Myometrial cell (primary cell): ENCODE measurements around the gene POU2AF3.

- RAMPAGE, long total RNA = no peak
These were observed 33.5 kb downstream of the FDX1 start for GRCh38 chr11:110462925-110463986.

GRCh38 chr11:111298430-111299492, at the start of gene POU2AF3:
Gene POU2AF3, plus strand, starts transcription at chr11:111298546.
- RAMPAGE, long total RNA = no peak

GRCh38 chr11:111367357-111368027, 11.6 kb downstream of the POU2AF1 start:
- RAMPAGE, long total RNA = no peak

GRCh38 chr11:111416892-111417556, 37.9 kb upstream of the POU2AF1 start:
- RAMPAGE, long total RNA = no peak

- RAMPAGE, long total RNA = no peak
These were observed 27.9 kb upstream of the SIK2 start for GRCh38 chr11:111573912-111575118.

- RAMPAGE, long total RNA = no peak
These were observed 21.4 kb downstream of the SIK2 start for GRCh38 chr11:111623653-111624120.

- RAMPAGE, long total RNA = no peak
These were observed 23.0 kb downstream of the SIK2 start for GRCh38 chr11:111625166-111625768.

- RAMPAGE, long total RNA = no peak
These were observed 24.5 kb downstream of the SIK2 start for GRCh38 chr11:111626526-111627456.

DNA sequence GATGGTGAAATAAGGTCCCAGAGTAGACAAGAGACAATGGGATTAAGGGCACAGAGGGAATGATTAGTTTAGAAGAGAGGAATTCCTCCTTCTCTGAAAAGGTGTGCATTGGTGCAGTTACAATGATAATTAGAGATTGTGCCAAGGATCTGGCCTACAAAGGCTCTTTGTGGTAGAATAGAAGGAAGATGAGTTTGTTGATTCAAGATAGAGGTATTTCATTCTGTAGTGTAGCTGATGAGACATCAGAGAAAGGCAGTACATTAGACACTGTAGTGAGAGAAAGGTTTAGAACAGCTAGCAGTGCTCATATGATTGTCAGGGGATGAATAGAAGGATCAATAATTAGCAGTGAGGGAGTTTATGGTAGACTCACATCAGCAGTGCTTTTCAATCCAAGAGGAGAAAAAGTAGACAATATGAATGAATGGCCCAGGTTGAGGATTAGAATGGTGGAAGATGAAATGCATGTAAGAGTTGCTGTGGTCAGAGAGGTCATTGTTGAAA, 28.8 kb downstream of the SIK2 start:
- RAMPAGE, long total RNA = no peak

DNA sequence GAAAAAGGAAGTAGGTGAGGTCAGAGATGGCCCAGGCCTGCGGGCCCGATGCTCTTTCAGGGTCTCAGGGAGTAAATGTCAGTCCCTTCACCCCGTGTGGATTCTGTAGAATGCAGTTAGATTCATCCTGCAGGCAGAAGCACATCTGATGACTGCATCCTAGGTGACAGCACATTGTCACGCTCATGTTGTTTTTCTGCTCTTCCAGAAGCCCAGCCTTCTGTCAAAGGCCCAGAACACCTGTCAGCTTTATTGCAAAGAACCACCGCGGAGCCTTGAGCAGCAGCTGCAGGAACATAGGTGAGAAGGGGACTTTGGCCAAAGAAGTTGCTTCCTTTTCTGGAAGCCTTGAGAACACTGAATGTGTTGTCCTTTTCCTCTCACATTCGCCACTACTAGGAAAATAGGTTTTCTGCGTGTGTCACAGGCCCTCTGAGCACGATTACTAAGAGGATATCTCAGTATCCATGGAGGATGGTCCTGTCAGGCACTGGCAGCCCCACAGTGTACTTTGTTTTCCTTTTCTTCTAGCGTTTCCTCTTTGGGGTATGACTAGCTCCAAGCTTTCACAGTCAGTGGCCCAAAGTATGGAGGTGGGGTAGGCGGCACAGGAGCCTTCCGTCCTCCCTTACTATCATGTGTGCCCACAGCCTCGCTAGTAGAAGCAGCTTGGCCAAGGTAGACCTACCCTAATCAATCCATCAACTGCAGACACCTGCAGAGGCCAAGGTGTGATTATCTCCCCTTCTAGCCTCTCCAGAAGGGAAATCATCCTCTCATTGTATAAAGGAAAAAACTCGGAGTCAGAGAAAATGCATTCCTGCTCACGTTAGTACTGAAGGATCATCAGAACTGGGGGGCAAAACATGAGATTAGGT, 43.5 kb downstream of the PPP2R1B start:
- RAMPAGE, long total RNA = no peak

- RAMPAGE, long total RNA = no peak
These were observed 8.9 kb upstream of the PPP2R1B start for GRCh38 chr11:111774791-111775709.

DNA sequence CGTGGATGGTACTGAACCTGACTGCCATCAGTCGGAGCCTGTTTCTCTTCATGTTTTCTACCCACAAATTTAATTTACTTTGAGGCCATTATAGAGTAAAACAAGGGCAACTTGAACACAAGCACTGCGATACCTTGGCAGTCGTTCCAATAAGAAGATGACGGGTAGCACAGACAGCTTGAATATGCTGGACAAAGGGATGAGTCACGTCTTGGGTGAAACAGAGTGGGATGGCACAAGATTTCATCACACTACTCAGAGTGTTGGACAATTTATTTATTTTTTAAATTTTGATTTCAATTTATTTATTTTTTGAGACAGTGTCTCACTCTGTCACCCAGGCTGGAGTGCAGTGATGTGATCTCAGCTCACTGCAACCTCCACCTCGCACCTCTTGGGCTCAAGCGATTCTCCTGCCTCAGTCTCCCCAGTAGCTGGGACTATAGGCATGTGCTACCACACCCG, 5.7 kb downstream of the DIXDC1 start:
- RAMPAGE, long total RNA = no peak

DNA sequence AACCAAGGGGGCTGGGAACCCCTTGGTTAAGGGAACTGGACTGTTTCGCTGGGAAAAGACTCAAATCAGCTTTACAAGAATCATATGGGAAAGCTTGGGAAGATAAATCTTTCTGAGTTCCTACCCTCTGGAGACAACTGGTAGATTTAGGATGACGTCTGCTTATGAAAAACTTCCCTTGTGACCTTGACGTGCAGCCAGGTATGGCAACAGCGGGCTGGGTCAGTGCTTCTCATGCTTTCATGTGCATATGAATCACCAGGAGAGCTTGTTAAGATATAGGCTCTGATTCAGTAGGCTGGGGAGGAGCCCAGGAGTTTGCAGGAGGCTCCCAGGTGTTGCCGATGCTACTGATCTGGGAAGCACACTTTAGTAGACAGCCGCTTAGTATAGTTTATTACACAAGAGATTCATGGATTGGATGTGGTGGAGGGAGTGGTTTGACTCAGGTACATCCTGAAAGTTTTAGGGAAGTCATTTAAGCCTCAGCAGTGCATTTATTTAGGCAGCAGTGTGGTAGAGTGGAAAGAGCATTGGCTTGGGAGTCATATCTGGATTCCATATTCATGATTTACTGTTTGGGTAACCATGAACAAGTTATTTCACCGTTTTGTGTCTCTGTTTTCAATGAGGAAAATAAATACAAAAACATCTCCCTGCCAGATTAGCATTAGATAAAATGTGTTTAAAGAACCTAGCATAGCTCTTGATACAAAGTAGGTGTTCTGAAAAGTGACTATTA, 23.8 kb downstream of the DIXDC1 start:
- RAMPAGE, long total RNA = no peak

DNA sequence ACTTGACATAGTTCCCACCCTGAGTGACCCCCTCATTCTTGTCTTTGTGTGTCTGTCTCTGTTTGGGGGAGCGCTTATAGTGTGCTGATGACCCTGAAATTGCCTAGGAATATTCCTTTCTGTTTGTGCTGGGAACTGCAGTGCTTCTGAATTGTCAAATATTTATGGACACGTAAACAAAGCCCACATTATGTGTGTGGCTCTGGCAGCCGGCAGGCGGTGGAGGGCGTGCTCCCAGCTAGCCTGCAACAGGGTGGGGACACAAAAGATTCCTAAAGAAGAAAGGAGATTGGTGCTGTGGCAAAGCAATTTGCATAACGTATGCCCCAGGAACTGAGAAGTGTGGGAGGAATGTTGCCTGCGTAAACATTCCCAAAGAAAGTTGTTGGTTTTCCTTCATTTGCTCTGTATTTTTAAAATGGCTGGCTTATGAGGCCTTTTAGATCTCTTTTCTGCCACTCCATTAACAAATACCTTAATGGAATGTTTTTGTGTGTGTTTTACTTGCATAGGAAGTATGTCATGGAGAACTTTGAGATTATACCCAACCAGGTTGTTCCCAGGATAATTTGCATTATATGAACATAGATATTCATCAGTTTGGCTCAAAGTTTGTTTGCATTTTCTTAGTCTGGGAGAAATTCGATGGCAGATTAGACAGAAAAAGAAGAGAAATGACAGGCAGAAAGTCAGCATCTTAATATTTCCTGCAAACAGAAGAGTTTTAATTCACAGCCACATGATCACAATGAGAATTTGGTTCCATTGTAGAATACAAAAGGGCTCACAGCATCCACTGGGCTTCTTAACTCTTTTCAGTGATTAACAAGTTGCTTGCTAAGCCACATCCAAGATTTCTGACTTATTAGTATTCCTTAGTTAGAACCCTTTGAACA, 41.9 kb upstream of the DLAT start:
- RAMPAGE, long total RNA = no peak

GRCh38 chr11:111984893-111985568, 40.2 kb upstream of the DLAT start:
- RAMPAGE, long total RNA = no peak

DNA sequence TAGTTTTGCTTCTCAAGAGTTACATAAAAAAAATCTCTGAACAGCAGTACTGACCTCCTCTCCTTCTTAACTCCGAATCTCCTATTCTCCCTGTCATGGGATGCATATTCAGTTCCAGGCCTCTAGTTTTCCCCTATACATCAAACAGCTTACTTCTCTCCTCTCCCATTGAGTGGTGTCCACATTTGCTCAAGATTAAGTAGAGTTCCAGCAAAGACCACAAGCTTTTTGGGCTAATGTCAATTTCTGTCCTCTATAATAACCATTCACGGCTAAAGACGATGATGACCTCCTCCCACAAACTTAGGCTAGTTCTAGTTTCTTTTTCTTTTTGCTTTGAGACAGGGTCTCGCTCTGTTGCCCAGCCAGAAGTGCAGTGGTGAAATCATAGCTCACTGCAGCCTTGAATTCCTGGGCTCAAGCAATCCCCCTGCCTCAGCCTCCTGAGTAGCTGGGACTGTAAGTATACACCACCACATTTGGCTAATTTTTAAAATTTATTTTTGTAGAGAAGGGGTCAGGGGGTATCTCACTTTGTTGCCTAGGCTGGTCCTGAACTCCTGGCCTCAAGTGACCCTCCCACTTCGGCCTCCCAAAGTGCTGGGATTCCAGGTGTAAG, 19.9 kb downstream of the IL18 start:
- RAMPAGE, long total RNA = no peak

- RAMPAGE, long total RNA = no peak
These were observed 6.6 kb downstream of the IL18 start for GRCh38 chr11:112157140-112157794.

GRCh38 chr11:112524721-112525047, 264.0 kb upstream of the PLET1 start:
- RAMPAGE, long total RNA = no peak

DNA sequence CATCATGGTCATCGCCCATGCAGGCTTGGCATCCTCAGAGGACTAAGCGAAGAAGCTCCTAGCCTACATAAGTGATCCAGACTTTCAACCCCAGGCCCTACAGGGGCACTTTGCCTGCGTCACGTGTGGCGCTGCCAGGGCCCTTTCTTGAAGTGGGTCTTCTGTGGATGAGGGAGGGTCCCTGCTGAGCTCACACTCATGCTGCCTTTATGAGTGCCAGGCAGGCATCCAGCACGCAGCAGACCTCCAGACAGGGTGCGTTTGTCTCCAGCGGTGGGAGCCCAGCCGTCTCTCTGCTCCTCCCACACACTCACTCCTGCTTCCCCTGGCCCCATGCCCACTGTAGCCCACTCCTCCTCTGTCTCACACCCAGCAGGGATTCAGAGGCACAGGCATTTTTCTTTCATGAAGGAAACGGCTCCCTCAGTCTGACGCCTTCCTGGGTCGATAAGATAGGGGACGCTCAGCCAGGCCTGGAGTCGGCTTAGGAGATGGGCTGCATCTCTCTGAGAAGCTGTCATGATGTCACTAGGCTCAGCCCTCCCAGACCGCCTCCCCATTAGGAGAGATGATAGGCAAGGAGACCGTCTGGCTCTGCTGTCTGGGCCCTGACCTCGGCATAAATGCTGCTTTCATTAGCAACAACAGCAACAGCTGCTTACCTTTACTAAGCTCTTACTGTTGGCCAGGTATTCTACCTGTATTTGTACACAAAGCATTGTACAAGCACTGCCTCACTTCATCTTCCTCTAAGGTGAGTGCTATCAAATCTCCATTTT, 183.9 kb upstream of the NCAM1 start:
- RAMPAGE, long total RNA = no peak

DNA sequence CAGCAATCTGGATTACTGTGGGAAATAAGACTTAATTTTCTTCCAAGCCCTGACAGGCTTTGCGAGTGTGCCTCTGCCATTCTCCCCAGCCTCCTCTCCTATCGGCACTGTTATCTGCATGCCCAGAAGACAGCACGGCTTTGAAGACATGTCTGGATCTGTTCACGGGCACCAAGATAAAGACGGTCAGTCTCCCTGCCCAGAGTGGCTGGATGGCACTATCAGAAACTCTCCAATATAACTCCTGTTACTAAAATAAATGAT, 182.7 kb upstream of the NCAM1 start:
- RAMPAGE, long total RNA = no peak